Mononuclear cell (primary cell): ENCODE measurements around a stretch of chr1.

GRCh38 chr1:56897579-56898635 lies 43.3 kb downstream of the C8A start:
- RRBS, result no CpG with 5 or more reads among the region's 6 CpGs

- RRBS, result no CpG with 5 or more reads among the region's 8 CpGs
These were observed 51.4 kb upstream of the C8B start for GRCh38 chr1:57017114-57017761.

GRCh38 chr1:57278645-57278895 lies 145.3 kb downstream of the DAB1 start:
- RRBS, result no CpG with 5 or more reads among the region's 3 CpGs

DNA sequence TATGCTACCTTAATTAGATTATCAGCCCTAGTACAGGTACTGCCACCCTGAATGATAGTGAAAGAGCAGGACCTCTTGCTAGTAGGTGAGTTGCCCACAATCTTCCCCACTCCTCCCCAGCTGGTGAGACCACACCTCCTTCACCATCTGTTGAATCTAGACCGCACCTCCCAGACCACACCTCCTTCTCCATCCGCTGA lies 116.6 kb downstream of the DAB1 start:
- RRBS, result no CpG with 5 or more reads among the region's 2 CpGs

- RRBS, result no CpG with 5 or more reads among the region's 32 CpGs
These were observed 808 bp downstream of the DAB1 start for GRCh38 chr1:57423025-57423478.

- RRBS, result no CpG with 5 or more reads among the region's 1 CpG
These were observed 250.9 kb upstream of the DAB1 start for GRCh38 chr1:57674614-57675237.

- RRBS, result no CpG with 5 or more reads among the region's 6 CpGs
These were observed 144.6 kb downstream of the OMA1 start for GRCh38 chr1:58401855-58402385.

- RRBS, result no CpG with 5 or more reads among the region's 7 CpGs
These were observed 99.3 kb downstream of the OMA1 start for GRCh38 chr1:58447185-58447722.

- RRBS, result no CpG with 5 or more reads among the region's 11 CpGs
These were observed 1.5 kb downstream of the TACSTD2 start for GRCh38 chr1:58575519-58575996.

DNA sequence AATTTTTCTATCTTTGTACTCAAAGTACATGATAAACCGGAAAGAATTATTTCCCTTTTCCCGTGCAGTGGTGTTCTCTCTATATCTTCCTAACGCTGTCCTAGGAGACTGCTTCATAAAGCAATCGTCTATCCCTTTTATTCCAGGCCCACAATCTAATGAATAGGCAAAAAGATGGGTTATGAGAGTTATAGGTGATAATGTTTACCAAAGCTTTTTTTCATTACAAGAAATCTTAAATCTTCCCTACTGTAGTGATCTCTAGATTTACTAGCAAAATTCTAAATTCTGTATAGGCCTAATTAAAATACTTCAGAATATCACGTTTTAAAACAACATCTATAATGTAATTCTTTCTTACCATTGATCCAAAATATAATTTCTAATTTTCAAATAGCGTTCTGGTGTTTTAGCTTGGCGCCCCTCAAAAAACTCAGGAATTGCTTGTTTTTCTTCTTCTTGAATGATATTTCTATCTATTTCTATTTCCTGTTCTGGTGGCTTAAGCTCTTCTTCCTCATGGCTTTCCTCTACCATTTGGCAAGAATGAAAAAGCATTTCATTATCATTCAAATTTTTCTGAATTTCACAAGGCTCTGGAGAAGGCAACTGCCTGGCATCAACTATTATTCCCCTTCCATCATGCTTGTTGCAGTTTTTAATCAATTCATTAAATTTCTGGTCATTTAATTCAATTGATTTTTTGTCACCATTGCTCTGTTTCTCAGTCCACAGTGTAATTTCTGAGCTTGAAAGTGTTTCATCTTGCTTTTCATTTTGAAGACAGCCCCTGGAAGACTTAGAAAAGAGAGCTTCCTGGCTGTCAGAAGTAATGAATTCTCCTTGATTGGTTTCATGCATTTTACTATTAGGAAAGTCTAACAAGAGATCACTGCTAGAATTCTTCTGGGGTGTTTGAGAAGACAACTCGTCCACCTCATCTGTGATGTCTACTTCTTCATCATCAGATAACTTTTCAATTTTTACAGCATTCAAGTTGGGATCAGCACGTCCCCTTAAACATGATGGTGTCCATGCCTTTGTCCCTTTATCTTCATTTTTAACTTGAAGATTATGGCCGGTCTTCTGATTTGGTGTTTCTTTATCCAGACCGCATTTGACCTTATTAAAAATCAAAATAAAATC lies 18.1 kb downstream of the MYSM1 start:
- RRBS, result no CpG with 5 or more reads among the region's 11 CpGs

DNA sequence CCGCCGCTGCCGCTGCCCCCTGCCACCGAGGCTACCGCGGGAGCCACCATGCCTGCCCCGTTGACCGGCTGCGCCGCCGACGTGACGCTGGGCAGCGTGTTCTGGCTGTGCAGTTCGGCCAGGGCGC lies 1.4 kb downstream of the JUN start:
- RRBS, result 2% methylated on average over 5 of the region's 16 CpGs

DNA sequence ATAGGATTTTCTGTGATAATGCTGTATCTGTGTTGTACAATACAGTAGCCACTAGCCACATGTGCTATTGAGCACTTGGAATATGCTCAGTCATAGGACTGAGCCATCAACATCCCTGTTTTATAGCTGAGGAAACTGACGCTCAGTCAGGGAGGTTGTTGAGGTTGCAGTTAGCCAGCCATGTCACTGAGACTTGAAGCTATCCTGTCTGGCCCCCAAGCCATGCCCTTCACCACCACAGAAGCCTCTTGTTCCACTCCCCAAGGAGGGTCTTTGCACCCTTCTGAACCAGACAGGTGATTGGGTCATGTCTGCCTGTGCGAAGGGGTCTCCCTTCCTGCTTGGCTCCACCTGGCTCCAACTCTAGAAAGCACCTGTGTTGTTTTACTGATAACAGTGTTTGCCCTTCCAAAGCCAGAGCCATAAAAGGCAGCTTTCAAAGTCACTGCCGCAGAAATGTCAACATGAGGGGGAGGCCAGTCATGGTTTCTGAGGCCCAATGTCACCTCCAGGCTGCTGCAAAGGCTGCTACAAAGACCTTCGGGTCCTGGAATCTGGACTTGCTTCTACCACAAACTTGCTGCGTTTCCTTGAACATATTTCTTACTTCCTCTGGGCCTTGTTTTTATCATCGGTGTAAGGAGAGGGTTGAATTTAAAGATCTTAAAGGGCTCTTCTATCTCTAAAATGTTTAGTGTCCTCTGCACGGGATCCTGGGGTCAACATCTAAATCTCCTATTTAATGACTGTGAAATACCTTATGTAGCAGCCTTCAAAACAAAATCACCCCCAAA lies 101.4 kb upstream of the JUN start:
- RRBS, result no CpG with 5 or more reads among the region's 7 CpGs

- RRBS, result no CpG with 5 or more reads among the region's 4 CpGs
These were observed 149.1 kb upstream of the JUN start for GRCh38 chr1:58932889-58933491.

GRCh38 chr1:59057070-59057709 lies 239.7 kb upstream of the FGGY start:
- RRBS, result no CpG with 5 or more reads among the region's 6 CpGs

DNA sequence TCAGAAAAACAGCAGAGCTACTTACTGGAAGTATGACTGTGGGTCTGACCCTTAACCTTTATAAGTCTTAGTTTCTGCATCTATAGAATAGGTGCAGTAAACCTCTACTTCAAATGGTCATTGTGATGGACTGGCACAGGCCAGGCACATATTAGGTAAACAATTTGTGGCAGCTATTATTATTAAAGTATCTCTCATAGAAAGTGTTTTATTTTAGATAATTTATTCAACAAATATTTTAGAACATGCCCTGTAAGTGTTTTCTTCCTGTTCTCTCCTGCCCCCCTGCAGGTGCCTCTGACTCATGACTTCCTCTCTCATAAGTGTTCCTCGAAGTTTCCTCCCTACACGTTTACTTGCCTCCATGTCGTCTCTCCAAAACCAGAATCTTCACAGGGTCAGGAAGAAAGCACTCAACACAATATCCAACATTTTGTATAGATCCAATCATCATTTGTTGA lies 224.7 kb upstream of the FGGY start:
- RRBS, result no CpG with 5 or more reads among the region's 3 CpGs

- RRBS, result no CpG with 5 or more reads among the region's 2 CpGs
These were observed 172.8 kb upstream of the FGGY start for GRCh38 chr1:59124108-59124548.

- RRBS, result no CpG with 5 or more reads among the region's 8 CpGs
These were observed 57.7 kb downstream of the FGGY start for GRCh38 chr1:59354417-59355076.

DNA sequence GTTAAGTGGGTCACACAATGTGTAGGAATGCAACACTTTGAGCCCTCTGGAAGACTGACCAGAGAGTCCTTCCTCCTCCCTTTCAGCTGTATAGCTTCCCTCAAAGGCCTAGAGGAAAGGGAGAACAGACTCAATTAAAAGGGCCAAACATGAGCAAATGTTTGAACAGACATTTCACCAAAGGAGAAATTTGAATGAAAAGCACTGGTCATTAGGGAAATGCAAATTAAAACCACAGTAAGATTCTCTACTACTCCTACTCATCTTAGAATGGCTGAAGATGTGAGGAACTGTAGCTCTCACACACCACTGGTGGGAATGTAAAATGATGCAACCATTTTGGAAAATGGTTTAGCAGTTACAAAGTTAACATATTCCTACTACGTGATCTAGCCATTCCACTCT lies 253.0 kb upstream of the HOOK1 start:
- RRBS, result no CpG with 5 or more reads among the region's 1 CpG

GRCh38 chr1:59730893-59731220 lies 83.9 kb upstream of the HOOK1 start:
- RRBS, result no CpG with 5 or more reads among the region's 5 CpGs

DNA sequence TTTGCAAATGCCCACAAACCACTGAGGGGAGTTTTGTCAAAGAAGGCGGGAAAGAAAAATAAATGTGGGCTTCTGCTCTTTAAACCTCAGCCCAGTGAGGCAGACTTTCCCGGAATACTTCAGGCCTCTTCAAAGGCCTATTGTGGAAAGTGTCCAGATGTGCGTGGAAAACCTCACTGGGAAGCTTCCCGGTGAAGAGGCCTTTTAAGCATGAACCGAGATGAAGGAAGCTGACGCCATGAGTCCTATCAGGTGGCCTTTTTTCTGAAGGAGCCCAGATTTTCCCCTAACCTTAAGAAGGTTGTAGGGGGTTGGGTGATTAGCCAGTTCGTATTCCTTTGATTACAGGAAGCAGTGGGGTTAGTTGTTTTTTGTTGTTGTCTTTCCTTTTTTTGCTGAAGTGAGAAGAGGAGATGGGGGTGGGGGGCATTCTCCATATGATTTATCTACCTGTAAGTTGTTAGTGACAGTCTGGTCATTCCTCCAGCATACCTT lies 83.5 kb upstream of the HOOK1 start:
- RRBS, result 57% methylated on average over 3 of the region's 7 CpGs